Parotid gland (tissue), 1 donor: ENCODE data around the gene MTFMT.

- PRO-cap, result no peak
These were observed 23.5 kb downstream of the PIF1 start for GRCh38 chr15:64801796-64802508.

- PRO-cap, result no peak
These were observed 23.0 kb downstream of the PLEKHO2 start for GRCh38 chr15:64864308-64865551.

- PRO-cap, result no peak
These were observed 1.2 kb downstream of the ANKDD1A start for GRCh38 chr15:64912868-64913306.

GRCh38 chr15:64915576-64916220 lies 4.0 kb downstream of the ANKDD1A start:
- PRO-cap, result no peak

- PRO-cap, result no peak
These were observed 4.3 kb downstream of the SPG21 start for GRCh38 chr15:64985330-64985960.

- PRO-cap, result unidirectional peak, minus-strand start at chr15:65029639
These were observed at the start of gene MTFMT for GRCh38 chr15:65028757-65029803. Gene MTFMT, minus strand, starts transcription at chr15:65029639.

DNA sequence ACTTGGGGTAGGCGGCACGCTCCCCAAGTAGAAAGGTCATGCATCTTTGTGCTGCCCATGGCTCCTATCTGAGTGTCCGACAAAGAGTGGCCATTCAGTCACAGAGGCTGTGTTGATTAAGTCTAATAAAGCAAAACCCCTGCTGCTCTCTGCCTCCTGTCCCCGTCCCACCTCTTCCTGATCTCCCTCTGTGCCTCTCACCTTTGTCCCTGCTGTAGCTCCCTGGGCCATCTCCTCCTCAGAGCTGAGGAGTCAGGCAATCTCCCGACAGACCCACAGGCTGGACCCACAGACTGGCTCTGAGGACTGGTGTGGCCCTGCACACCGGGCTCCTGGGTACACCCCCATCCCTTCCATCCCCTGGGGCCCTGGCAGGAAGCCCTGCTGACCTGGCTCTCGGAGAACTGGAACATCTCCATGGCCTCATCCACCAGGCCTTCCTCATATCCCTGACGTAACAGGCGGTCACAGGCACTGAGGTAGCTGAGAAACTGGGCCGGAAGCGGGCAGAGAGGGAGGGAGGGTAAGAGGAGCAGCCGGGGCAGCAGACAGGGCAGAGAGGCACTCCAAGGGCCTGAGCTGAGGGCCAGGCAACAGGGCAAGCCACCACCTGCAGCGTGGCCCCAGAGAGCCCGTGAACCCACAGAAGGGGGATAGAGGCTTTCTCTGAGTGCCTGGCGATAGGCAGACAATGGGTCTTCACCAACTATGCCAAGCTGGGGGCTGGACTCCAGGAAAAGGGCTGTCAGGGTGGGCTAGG lies 17.7 kb downstream of the KBTBD13 start:
- PRO-cap, result no peak

- PRO-cap, result no peak
These were observed 16.9 kb downstream of the UBAP1L start for GRCh38 chr15:65097933-65098693.

- PRO-cap, result no peak
These were observed 771 bp downstream of the HACD3 start for GRCh38 chr15:65530953-65531514.

GRCh38 chr15:65782127-65782655 lies 9.9 kb downstream of the DENND4A start:
- PRO-cap, result no peak

- PRO-cap, result no peak
These were observed 8.2 kb downstream of the DENND4A start for GRCh38 chr15:65783842-65784393.

GRCh38 chr15:65790587-65791340 lies 1.3 kb downstream of the DENND4A start:
- PRO-cap, result unidirectional peak, plus-strand start at chr15:65790890

DNA sequence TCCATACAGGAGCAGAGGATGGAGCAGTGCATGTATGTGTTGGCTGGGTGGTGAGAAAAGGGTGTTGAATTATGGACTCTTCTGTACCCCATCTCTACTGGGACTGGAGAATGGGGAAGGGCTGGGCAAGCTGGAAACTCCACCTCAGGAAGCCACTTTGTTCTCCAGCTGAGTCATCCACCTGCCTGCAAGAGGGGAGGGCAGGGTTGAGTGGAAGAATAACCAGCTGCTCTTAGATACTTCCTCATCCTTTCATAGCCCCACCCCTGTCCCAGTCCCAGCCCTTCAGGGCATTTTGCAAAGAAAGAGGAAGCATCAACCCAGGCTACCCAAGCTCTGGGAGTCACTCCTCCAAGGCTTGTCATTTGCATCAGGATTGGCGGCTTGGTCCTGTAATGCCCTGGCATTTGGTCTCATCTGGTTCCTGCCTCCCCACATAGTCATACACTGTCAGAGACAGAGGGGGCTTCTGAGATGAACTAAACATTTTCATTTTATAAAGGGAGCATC lies 33.1 kb downstream of the RAB11A start:
- PRO-cap, result no peak

DNA sequence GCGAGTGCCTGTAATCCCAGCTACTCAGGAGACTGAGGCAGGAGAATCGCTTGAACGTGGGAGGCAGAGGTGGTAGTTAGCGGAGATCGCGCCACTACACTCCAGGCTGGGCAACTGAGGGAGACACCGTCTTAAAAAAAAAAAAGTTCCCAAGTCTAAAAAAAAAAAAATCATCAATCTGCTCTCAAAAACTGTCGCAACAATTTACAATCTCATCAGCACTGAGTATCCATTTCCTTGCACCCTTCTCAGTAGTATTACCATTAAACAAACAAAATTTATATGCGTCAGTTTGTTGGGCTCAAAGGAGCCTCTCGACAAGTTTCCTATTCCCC lies 586 bp upstream of the MAP2K1 start:
- PRO-cap, result no peak

DNA sequence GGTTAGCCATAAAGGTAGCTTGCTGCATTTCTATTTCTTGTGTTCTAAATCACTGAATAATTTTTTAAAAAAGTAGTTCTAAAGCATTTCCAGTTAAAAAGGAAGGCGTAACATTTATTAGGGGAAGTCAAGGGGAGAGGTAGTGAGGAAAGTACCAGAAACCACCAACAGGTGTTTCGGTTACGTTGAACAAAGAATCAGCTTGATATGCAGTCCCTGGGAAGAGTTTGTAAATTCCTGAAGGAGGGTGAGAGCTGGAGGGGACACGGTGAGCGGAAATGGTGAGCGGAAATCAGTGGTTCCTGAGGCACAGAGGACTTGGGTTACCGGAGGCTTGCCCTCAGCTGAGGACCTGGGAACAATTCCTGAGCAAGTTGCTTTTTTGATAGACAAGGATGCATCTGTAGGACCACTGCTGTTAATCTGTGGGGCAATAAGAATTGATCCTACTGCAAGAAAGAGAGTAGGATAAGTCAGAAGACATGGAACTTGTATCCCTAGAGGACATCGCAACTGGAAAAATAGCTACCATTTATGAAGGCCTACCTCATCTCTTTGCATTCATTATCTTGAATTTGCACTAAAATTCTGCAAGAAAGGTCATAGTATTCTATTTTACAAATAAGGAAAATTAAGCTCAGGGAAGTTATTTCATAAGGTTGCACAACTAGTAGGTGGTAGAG lies 17.9 kb downstream of the MAP2K1 start:
- PRO-cap, result no peak

DNA sequence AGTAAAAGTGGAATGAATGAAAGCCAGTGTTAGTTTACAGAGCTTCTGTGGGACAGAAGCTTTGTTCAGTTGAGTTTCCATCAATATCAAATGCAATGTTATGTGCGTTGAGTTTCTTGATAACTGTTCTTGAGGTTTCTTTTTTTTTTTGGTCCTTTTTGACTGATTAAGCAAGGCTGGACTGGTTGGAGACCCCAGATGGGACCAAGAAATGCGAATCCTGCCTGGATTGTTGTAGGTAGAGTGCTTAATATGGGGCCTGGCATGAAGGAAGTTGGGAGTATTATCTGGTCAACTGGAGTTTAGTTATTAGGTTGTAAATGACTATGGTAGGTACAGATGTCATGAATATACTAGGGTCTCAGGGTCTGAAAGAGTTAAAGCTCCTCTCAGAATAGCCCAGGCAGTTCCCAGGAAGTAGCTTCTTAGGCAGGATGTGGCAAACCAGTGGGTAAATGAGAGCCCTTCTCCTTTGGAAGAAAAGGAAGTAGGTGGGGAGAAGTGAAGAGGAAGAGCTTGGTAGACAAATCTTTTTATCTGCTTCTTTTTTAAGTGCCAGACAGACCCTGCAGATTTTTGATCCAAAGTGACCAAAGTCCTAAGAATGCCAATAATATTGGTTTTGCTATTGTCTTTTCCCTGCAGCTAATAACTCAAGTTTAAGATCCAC lies 24.4 kb downstream of the MAP2K1 start:
- PRO-cap, result no peak

- PRO-cap, result no peak
These were observed 48.3 kb downstream of the MAP2K1 start for GRCh38 chr15:66434776-66435564.

DNA sequence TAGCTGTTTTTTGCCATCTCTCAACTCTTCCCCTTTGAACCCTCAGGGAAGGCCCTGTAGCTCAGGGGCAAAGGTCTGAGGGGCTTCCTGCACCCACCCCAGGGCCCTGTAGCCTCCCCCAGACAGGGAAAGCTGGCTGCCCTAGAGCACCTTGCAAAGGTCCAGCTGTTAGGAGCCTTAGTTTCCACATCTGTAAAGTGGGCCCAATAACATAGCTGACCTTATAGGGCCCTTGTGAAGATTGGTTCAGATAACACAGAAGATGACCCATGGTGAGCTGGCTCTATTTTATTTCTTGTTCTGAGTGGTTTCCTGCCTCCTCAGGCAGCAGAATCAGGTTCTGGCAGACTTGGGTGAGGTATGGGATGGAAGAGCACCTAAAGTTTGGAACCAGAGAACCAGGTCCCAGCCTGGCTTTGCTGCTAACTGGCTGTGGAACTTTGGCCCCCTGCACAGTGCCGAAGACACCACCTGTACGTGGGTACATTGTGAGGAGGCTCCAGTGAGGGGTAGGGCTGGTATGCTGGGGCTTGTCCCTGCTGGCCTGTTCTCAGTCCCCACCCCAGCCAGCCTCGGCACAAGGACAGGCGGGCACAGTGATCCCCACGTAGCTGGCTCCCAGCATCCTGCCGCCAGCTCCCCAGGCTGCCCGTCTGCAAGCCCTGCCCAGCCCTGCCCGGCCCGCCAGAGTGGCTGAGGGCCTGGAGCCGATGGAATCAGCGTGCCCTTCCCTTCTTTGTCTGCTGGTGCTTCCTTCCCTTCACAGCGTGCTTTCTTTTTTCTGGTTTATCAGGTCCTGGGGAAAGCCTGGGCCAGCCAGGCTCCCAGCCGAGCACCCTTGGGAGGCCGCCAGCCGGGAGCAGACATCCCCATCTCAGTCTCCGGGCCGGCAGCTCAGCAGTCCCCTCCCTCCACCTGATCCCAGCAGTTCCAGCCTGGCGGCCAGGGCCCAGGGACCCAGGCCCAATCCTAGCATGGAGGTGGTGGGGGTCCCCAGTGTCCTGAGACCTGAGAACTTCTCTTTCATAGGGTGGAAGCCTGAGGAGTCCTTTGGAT lies 54.9 kb upstream of the SMAD6 start:
- PRO-cap, result no peak

DNA sequence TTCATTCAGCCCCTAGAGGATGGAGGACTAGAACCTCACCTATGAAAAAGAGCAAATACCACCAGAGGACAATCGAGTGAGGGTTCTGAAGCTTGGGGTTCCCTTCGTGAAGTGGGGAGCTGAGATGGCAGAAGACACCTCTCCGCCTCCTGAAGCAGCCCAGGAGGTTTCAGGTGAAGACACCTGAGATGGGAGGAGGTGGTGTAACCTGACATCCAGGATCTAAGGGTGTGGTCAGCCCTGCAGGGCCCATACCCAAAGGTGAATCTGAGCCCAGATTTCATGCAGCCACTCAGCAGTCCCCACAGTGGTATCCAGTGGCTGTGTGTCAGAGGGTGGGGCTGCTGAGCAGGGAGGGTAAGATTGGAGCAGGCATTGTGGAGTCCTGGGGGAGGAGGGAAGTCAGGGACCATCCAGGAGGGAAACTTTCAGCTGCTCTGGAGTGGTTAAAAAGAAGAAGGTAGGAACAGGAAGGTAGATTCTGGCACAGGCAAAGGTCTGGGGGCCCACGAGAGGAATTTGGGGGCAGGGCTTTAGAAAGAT lies 46.1 kb upstream of the SMAD6 start:
- PRO-cap, result unidirectional peak, minus-strand start at position 316 of the sequence

GRCh38 chr15:66703281-66703541 lies 1.2 kb downstream of the SMAD6 start:
- PRO-cap, result unidirectional peak, plus-strand start at chr15:66703337